WTC11 (cell line): ENCODE data around the genes ELL and NCAN.

- PRO-cap: no peak
Observed at GRCh38 chr19:18362752-18363134, 22.3 kb downstream of the PGPEP1 start.

DNA sequence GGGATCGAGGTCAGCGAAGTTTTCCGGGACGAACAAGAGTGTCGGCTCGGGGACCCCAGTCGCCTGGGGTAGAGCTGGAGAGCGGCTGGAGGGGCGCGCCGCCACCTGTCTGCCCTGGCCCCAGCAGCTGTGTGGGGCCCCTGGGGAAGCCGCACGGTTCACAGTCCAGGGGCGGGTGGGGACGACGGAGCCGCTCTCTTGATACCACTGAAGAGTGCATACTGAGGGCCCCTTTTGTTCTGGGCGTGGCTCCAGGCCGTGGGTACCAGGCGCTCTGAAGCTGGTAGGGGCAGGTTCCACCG lies 869 bp downstream of the SSBP4 start:
- PRO-cap: no peak

DNA sequence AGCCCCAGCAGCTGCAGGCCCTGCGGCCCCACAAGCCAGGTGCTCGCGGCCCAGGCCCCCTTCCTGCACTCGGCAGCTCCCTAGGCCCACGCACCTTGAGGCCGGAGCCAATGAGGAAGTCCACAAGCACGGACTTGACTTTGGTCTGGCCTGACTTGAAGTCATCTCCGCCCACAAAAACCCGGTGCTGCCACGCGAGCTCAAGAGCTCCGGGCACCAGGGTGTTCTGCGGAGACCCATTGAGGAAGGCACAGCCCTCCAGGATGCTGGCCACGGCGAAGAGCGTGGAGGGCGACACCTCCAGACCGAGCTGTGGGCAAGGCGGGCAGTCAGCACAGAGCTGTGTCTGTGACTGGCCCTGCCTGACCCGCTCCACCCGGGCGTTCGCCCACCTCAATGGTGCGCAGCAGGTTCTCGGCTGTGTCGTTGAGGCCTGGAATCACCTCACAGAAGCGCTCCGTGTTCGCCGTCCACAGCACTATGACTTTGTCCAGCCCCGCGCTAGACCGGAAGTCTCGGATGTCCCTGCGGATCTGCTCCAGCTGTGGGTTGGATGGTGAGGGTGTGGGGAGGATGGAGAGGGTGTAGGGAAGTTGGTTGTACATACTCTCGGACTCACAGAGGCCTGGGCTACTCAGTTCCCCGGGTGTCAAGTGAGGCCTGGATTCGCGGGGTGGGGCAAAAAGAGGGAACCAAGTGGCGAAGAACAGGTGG lies 1.8 kb downstream of the ISYNA1 start:
- PRO-cap: no peak

DNA sequence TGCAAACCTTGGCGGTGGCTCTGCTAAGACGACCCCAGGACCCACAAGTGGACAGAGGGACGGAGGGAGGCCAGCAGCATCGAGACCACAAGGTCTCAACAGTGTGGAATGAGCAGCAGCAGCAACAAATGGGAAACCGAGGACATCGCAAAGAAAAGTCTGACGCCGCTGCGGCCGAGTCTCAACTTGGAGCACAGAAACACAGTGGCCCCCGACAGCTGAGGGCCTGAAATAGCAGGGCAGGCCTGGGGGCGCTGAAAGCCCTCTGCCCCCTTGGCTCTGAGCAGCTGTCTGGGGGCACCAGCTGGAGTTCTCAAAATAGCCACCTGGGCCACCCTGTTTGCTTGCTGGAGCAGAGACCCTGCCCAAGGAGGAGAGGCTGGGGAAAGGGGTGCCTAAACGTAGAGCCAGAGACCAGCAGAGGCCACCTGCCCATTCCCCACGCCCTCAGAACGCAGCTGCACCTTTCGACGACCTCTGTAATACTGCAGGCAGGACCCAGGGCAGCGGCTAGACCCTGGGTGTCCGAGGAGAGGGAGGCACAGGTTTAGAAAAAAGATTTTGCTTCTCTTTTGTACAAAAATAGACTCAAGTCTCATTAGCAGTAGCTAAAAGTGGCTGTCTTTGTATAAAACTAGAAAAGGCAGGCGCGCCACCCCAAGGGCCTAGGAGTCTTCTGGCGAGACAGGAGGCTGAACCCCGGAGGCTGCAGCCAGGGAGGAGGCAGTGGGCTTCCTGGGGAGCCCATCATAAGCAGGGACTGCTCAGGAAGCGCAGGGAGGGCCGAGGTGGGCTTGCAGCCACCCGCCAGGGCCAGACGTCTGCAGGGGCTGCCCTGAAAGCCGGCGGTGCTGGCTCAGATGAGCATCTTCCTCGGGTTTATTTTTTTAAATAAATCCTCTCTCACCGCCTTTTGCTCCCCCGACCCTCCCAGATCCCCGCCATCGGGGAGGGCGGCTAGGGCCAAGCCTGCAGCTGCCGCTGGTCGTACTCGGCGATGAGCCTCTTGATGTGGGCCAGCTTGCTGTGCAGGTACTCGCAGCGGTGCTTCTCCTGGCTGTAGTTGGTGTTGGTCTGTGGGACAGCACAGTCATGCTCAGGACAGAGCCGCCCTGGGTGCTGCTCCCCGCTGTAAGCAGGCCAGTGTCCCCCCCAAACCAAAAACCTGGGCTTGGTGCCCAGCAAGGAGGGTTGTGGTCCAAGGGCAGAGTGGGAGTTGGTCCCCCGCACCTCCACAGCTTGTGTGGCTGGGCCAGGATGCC lies 6.3 kb upstream of the ISYNA1 start:
- PRO-cap: no peak

DNA sequence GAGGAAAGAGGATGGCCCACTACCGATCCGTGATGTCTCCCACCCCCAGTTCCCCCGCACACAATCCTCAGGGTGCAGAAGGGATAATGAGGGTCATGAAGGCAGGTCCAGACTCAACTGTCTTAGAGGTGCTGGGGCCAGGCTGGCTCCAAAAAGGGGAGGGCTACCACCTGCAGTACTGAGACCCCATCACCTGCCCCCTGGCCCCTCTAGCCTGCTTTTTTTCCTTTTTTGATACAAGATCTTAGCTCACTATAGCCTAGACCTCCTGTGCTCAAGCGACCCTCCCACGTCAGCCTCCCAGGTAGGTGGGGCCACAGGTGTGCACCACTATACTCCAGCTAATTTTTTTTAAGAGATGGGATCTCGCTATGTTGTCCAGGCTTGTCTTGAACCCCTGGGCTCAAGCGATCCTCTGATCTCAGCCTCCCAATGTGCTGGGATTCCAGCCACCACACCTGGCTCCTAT lies 20.6 kb upstream of the ISYNA1 start:
- PRO-cap: no peak

GRCh38 chr19:18465092-18465514 lies 27.2 kb upstream of the ISYNA1 start:
- PRO-cap: no peak

DNA sequence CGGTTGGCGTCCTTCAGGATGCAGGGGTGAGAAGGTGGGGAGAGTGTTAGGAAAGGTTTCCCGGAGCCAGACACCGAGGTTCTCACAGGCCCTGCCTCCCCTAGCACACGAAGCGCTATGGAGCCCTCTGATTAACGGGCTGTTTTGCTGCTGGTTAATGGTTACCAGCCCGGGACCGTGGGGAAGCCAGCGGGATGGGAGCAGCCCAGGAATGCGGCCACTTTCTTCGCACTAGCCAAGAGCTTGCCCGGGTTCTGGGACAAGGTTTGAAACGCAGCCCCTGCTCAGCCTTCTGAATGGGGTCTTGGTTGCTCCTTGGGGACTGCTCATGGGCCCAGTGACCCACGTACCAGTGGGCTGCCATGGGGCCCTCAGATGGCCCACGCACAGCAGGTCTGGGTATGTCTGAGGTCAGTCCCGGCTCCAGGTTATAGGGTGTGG lies 31.3 kb upstream of the ISYNA1 start:
- PRO-cap: no peak

- PRO-cap: no peak
Observed at GRCh38 chr19:18492797-18493294, 29.0 kb downstream of the ELL start.

DNA sequence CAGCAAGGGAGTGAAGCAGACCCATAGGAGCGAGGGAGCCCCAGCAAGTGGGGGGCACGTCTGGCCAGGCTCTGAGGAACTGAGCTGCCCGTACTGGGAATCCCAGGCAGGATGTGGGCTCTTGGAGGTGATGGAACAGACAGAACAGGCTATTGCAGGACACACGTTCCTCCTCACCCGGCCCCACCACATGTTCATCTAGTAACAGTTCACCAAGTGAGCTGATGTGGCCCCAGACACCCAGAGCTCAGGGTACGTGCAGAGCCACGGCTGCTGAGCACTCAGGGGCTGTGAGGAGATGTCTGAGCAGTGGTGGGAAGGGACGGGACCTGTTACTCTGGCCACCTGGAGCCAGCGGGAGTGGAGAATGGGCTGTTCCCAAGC lies 18.5 kb downstream of the ELL start:
- PRO-cap: no peak

DNA sequence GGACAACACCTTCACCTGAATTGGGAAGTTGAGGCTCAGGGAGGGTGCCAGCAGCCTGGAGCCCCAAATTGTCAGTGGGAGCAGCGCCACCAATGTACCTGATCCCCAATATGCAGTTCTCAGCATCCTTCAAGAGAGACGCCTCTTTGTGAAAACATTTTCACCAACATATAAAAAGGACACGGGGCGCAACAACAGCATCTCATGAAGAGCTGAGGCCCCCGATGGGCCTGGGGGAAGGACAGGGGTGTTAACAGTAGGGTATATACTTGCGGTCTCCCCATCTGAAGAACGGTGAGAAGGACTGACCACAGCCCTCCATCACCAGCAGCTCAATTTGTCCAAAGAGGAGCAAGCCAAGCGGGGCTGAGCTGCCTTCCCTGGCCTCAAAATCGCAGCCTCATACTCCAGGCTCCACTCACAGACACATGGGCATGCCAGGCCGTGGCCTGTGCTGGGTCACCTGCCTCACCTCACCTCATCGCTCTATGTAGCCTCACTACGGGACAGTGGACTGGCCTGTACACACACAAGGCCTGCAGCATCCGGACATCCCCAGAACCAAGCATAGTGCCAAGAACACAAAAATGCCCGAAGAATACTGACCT lies 9.0 kb downstream of the ELL start:
- PRO-cap: no peak

GRCh38 chr19:18520477-18521155 lies 1.3 kb downstream of the ELL start:
- PRO-cap: no peak

DNA sequence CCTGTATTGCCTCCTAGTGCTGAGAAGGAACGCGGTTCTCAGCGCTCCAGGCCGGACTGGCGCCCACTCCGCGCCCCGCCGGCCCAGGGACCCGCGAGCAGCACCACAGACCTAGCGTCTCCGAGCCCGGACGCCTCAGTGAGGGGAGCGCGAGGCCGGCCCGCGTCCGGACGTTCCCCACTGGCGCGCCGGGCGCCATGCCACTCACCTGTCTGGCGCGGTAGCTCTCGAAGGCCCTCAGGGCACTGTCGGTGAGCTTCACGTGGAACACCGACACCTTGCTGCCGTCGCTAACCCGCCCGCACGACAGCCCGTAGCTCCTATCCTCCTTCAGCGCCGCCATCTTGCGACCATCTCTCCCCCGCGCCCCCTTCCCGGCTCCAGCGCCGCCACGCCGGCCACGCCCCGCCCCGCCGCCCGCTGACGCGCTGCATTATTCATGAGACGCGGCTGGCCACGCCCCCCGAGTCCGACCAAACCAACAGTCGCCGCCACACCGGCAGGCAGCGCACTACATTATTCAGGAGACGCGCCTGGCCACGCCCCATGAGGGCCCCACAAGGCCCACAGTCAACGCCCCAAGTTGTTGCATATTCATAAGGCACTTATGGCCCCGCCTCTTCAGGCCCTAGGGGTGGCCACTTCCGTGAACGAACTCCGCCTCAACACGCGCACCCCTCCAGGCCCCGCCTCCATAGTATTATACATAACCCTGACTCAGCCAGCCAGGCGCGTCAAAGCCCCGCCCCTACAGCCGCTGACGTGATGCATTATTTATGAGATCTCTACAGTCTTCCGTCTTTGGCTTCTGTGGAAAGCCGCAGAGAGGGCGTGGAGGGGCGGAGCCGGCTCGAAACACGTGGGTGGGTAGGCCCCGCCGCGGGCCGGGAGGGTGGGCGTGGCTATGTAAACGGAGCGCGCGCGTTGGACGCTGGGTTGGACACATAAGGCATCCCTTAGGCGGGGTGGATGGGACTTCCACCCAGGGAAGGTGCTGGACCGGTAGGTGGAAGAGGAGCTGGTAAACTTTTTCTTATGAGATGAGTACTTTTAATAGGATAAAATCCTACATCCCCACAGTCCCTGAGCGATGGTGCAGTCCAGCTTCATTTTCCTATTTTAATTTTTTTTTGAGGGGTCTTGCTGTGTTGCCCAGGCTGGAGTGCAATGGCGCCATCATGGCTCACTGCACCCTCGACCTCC lies at the start of gene ELL:
ELL (minus strand) TSS at position 358 of the 1,203 bp plus-strand sequence.
- PRO-cap: bidirectional peak, plus-strand start at position 479 of the sequence, minus-strand start at position 358 of the sequence; unidirectional peak, plus-strand start at position 975 of the sequence

DNA sequence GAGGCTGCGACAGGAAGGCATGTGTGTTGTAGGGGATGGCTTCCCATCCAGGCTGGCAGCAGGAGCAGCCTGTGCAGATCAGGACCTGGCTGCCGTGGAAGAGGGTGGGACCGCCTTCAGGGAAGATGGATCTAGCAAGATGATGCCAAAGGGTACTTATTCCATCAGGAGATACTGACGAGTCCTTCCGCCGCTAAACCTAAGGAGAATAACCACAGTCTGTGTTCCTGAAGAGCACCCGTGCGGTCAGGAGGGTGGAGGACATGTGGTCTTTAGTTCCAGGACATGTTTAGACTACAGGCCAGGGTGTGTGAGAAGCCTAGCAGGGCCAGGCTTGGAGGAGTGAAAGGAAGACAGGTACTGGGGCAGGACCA lies 1.1 kb downstream of the UBA52 start:
- PRO-cap: no peak

- PRO-cap: no peak
Observed at GRCh38 chr19:18691285-18691782, 7.9 kb downstream of the CRTC1 start.

GRCh38 chr19:18862610-18863842 lies 31.3 kb downstream of the UPF1 start:
- PRO-cap: no peak

- PRO-cap: no peak
Observed at GRCh38 chr19:18900695-18901309, 4.8 kb upstream of the CERS1 start.

- PRO-cap: bidirectional peak, plus-strand start at chr19:19110739, minus-strand start at chr19:19110621; unidirectional peak, minus-strand start at chr19:19111138
Observed at GRCh38 chr19:19110308-19111442, 27.6 kb downstream of the TMEM161A start.

GRCh38 chr19:19160265-19161445 lies 9.4 kb downstream of the MEF2B start:
- PRO-cap: bidirectional peak, plus-strand start at chr19:19160768, minus-strand start at chr19:19160576

GRCh38 chr19:19167375-19167858 lies 2.6 kb downstream of the MEF2B start:
- PRO-cap: no peak

DNA sequence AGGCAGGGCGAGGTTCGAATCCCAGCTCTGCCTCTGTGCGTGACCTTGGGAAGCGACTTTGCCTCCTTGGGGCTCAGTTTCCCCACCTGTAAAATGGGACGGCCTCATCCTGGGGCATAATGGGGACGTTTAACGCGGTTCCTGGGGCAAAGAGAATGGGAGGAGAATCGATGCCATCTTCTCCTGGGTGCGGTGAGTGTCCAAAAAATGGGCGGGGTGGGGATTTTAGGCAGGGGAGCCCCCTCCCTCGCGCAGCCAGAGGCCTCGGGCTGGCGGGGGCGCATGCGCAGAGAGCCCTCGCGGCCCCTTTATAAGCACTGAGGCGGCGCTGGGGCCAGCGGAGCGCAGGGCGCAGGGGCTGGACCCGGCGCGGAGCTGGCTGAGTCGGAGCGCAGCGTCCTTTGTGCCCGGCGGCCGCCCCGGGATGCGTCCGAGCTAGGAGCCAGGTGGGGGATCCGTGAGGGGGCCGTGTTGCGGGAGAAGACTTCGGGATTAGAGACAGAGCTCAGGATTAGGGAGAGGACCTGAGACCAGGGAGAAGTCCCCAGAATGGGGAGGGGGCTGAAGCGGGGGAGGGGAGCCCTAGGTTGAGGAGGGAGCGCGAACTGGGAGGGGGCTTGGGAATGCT lies at the start of gene NCAN:
NCAN (plus strand) TSS at position 340 of the 628 bp plus-strand sequence.
- PRO-cap: unidirectional peak, plus-strand start at position 340 of the sequence; unidirectional peak, plus-strand start at position 382 of the sequence